ENCODE measurements around the genes SCGB1C1 and B4GALNT4.

- RRBS, result no CpG with 5 or more reads among the region's 12 CpGs
Measured at GRCh38 chr11:192674-193163, at the start of gene SCGB1C1. SCGB1C1 (plus strand) TSS chr11:193078.

DNA sequence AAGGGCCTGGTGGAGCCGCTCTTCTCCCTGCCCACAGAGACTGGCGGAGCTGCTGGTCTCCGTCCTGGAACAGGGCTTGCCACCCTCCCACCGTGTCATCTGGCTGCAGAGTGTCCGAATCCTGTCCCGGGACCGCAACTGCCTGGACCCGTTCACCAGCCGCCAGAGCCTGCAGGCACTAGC, 1.8 kb downstream of the RIC8A start:
- RRBS, result no CpG with 5 or more reads among the region's 9 CpGs

DNA sequence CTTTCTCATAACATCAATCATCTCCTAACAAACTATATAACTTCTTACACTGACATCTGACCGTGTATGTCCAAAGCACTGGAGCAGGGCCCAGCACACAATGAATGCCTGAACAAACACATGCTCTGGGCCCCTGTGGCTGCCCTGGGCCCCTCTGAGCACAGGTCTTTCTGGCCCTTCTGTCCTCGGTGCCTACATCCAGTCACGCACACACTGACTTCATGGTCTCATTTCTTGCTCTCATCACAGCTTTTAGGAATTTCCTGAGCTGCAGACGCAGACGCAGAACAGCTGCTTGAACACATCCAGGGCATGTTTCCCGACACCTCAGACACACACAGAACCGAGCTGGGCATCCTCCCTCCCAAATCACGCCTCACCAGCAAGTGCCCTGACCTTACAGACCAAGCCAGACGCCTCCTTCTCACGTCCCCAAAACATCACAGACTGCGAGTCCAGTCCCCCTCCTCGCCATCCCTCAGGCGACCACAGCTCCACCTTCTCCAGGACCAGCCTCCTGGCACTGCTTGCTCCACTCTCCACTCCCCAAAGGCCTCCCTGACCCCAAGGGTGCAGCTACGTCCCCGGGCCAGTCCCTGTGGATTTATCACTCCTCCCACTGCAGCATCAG, 13.1 kb downstream of the SIRT3 start:
- RRBS, result no CpG with 5 or more reads among the region's 15 CpGs

DNA sequence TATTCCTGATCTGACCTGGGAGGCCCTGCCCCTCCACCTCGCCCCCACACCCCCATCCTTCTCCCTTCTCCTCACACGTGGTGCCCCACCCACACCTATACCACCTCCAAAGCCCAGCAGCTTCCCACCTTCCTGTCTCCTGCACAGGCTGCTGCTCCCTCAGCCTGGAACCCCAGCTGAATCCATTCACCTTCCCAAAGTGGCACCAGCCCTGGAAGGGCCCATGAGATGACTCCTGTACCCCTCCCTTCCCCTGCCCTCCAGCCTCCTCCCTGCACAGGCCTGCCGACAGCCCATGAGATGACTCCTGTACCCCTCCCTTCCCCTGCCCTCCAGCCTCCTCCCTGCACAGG, 12.6 kb downstream of the SIRT3 start:
- RRBS, result no CpG with 5 or more reads among the region's 3 CpGs

- RRBS, result no CpG with 5 or more reads among the region's 21 CpGs
Measured at GRCh38 chr11:269104-269938, 8.9 kb upstream of the NLRP6 start.

- RRBS, result no CpG with 5 or more reads among the region's 4 CpGs
Measured at GRCh38 chr11:313564-313787, 364 bp upstream of the IFITM1 start.

- RRBS, result 43% methylated on average over 33 of the region's 101 CpGs
Measured at GRCh38 chr11:315787-316901, 2.3 kb downstream of the IFITM1 start.

- RRBS, result no CpG with 5 or more reads among the region's 41 CpGs
Measured at GRCh38 chr11:319095-320277, 1.2 kb downstream of the IFITM3 start.

DNA sequence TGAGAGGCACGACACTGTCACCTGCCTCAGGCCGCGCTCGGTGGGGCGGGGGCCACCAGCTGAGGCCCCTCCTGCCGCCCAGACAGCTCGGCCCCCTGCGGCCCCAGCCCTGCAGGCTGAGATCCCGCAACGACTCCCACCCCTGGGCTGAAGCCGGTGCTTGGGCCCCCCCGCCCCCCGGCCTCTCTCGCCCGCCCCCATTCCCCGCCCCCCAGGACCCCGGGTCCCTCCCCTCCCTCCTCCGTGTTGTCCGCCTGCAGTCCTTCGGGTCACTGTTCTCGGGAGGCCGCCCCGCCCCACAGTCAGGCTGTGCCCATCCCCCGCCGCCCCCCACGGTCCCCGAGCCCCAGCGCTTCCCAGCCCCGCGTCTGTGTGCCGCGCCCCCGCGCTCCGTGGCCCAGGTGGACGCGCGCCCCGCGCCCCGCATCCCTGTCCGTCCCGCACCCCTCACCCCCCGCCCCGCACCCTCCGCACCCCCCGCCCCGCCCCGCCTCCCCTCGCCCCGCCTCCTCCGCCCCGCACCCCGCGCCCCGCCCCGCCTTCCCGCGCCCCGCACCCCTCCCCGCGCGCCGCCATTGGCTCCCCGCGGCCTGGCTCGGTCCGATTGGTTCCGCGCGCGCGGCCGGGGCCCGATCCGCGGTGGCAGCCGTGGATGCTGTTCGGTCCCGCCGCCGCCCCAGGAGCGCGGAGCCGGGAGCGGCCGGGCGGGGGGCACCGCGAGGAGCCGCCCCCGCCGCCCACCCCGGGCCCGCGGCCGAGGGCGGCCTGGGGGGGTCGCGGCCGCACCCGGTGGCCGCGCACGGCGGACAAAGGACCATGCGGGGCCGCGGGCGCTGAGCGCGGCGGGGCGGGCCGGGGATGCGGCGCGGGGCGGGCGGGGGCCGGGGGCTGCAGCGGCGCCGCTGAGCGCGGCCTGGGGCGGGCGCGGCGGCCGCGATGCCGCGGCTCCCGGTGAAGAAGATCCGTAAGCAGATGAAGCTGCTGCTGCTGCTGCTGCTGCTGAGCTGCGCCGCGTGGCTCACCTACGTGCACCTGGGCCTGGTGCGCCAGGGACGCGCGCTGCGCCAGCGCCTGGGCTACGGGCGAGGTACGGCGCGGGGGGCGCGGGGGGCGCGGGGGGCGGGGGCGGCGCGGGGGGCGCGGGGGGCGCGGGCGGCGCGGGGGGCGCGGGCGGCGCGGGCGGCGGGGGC, at the start of gene B4GALNT4:
Gene B4GALNT4, plus strand, starts transcription at position 632 of the 1,190 bp plus-strand sequence.
- RRBS, result 2% methylated on average over 57 of the region's 173 CpGs

GRCh38 chr11:503015-503942, 3.8 kb downstream of the RNH1 start:
- RRBS, result no CpG with 5 or more reads among the region's 25 CpGs

DNA sequence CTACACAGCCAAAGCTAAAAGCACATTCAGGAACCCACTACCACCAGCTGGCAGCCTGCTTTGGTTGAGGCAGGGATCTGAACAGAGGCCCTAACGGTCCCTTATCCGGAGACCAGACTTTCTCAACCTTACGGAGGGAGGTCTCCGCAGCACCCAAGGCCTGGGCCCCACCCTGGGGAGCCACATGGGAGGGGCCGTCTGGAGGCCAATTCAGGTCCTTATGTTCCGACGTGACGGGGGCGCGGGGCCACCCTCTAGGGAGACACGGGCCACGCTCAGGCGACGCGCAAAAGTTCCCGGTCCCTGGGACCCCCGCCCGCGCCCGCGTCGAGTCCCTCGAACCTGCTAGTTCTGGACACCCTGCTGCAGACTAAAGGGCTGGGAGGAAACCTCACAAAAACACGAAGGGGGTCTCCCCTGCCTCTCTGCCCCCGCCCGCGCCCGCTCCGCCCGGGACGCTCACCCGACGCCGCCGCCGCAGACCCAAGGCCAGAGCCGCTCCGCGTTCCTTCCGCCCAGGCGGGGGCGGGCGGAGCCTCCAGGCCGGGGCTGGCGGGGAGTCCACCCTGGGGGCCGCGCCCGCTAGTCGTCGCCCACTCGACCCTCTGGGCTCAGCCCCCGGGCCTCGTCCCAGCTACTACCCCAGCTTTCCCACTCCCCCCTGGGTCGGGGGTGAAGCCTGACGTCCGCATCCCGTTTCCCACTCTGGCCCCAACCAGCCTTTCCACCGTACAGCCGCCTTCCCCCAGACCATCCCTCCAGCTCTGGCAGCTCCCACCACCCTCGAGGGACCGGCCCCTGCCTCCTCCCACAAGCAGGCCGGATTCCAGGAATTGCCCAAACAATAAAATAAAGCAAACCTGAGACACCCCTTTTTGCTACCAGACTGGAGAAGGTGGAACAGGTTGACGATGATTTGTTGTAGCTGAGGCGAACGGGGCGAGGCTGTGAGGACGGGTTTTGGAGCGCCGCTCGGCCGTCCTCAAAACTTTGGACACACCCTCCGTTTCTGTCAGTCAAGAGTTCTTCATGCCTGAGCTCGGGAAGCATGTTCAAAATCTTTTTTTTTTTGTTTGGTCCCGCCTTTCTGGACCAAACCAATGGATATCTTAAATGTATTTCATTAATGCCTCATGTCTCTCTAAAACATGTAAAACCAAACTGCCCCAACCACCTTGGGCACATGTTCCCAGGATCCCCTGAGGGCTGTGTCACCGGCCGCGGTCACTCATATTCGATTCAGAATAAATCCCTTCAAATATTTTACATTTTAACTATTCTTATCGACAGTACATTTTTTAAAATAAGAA, 2.6 kb downstream of the RNH1 start:
- RRBS, result 8% methylated on average over 19 of the region's 79 CpGs

- RRBS, result no CpG with 5 or more reads among the region's 10 CpGs
Measured at GRCh38 chr11:514597-515011, 7.6 kb upstream of the RNH1 start.

DNA sequence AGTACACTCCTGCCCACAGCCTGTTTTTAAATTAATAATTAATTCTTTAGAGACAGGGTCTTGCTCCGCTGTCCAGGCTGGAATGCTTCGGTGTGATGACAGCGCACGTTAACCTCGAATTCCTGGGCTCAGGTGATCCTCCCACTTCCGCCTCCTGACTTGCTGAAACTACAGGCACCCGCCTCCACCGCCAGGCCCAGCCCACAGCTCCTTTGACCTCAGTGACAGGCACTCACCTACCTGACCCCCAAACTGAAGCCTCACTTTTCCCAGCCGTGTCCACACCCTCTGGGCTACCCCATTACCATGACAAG, 852 bp downstream of the LMNTD2 start:
- RRBS, result no CpG with 5 or more reads among the region's 9 CpGs

DNA sequence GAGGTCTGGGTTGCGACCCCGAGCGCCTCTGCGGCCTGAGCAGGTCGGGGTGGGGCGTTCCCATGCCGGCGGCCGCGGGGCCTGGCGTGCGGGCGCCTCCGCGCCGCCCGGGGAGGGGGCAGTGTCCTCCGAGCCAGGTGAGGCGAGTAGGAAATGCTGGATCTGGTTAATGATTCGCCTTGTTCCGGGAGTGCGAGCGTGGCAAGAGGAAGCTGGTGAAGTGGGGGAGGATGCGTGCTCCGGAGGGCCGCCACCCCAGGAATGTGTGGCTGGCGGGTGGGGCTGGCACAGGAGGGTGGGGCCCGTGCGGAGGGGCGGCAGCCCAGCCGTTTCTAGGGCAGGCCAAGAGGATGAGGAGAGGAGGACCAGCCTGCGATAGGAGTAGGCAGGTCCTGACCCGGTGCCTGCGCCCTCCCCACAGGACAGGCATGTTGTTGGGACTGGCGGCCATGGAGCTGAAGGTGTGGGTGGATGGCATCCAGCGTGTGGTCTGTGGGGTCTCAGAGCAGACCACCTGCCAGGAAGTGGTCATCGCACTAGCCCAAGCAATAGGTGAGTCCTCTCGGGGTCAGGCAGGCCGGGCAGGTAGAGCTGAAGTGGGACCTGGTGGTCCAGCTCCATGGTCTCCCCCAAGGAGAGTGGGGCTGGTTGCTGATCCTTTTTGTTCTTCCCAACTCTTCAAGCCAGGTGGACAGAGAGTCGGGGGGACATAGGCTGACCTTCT, 733 bp downstream of the RASSF7 start:
- RRBS, result 1% methylated on average over 20 of the region's 40 CpGs

DNA sequence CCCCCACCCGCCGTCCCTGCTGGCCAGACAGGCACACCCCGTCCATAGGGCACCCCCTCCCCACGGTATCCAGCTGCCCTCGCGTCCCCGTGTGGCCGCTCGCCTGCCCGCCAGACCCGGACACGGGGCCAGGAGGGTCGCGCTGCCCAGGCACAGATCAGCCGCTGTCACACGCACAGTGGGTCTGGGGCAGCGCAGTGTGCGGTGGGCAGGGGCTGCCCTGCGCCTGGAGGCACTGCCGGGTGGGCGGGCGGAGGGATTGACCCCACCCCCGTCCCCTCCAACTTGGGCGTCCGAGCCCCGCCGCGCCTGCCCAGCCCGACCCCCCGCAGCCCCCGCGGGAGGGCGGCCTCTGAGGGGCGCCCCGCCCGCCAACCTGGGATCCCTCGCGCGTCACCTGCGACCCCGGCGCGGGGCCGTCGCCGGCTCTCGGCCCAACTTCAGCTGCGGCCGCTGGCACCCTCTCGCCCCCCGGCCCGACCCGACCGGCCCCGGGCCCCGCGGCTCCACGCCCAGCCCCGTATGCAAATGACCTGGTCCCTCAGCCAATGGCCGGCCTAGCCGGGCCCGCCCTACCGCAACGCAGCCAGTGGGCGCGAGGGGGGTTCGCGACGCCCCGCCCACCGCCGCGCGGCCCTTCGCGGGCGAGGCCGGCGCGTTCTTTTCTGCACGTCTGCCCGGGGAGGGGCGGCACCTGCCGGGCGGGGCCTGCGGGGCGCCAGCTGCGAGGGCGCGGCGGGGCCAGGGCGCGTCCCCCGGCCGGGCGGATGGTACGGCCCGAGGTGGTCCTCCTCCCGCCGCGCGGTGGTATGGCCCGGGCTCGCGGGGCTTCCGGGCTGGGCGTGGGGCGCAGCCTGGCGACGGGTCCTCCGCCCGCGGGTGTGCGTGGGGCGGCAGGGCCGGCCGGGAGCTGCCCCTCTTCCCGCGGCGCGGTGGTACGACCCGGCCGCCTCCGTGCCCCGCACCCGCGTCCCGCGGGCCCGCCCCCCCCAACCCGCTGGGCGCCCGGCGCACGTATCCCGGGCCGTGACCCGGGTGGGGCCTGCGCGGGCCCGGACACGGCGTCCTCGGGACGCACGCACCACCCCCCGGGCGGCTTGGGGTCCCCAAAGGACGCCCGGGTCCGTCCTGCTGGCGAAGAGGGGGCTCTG, 7.6 kb downstream of the RASSF7 start:
- RRBS, result 1% methylated on average over 76 of the region's 153 CpGs

- RRBS, result no CpG with 5 or more reads among the region's 9 CpGs
Measured at GRCh38 chr11:587869-588427, 11.7 kb downstream of the PHRF1 start.

DNA sequence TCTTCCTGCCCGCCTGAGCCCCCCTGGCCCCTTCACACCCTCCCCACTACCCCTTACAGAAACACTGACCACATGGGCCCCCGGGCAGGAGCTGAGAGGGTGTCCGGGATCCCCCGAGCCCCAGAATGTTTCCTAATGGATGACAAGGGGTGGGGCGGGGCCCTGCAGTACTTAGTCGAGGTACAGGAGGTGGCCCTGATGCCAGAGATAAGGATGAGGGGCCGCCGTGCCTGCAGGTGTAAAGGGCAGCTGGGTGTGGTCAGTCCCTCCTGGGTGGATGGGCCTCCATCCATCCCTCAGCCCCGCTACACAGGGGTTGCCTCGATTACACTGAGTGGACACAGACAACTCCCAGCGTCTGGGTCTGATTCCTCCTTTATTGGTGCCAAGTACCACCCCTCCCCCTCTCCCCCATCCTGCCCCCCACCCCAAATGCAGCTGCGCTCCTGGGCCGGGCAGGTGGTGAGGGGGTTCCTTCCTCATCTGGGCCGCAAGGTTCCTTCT, 977 bp downstream of the SCT start:
- RRBS, result no CpG with 5 or more reads among the region's 14 CpGs

GRCh38 chr11:639585-639959, 2.5 kb downstream of the DRD4 start:
- RRBS, result 7% methylated on average over 17 of the region's 57 CpGs

GRCh38 chr11:696837-697701, 1.5 kb downstream of the TMEM80 start:
- RRBS, result no CpG with 5 or more reads among the region's 18 CpGs

DNA sequence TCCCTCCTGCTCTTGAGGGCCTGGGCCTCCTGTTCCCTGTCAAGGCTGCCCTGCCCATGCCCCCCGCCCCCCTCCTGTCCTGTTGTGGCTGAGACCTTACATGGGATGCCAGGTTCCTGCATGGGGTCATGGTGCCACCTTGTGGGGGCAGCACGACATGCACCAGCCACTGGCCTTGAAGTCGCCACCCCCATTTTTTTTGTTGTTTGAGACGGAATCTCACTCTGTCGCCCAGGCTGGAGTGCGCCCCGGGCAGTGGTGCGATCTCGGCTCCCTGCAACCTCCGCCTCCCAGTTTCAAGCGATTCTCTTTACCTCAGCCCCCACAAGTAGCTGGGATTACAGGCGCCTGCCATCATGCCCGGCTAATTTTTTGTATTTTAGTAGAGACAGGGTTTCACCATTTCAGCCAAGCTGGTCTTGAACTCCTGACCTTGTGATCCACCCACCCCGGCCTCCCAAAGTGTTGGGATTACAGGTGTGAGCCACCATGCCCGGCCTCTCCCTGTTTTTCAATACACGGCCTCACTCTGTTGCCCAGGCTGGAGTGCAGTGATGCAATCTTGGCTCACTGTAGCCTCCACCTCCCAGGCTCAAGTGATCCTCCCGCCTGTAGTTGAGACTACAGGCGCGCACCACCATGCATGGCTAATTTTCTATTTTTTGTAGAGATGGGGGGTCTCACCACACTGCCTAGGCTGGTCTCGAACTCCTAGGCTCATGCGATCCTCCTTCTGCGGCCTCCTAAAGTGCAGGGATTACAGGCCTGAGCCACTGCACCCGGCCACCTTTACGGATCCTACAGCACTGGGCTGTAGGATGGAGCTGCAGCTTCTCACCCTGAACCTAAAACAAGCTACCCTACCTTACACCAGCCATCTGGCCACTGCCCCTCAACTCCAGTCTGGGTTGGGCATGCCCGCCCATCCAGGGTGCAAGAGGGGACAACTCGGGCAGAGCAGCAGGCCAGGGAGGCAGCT, 11.7 kb downstream of the GATD1 start:
- RRBS, result no CpG with 5 or more reads among the region's 26 CpGs

Measured in renal cortical epithelial cell (primary cell).